Occipital lobe (tissue), 2 donors: ENCODE results near the genes APOC4, NKPD1 and FOXA3.

DNA sequence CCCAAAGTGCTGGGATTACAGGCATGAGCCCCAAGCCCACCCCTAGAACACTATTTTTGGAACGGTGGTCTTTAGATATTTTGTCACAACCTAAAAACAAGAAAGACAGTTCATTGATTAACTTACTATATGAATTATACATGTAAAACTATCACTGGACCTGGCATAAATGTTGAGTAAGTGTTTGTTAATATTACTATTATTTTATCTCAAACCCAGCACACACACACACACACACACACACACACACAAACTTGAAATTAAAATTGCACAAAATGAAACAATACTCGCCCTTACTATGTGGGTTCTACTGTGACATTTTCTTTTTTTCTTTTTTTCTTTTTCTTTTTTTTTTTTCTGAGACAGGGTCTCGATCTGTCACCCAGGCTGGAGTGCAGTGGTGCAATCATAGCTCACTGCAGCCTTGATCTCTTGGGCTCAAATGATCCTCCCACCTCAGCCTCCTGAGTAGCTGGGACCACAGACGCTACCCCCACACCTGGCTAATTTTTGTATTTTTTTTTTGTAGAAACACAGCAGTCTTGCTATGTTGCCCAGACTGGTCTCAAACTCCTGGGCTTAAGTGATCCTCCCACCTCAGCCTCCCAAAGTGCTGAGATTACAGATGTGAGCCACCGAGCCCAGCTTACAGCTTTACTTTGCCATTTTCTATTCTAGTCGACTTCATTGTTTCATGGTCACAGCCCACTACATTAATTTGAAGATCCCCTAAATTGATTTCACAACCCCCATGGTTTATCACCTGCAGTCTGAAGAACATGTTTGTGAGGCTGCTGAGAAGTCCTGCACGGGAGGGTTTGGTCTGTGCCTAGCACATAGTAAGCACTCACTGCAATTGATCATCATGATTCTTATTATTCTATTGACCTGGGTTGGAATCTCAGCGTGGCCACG, 3.6 kb downstream of the BCL3 start:
- RAMPAGE, long total RNA, result no peak

DNA sequence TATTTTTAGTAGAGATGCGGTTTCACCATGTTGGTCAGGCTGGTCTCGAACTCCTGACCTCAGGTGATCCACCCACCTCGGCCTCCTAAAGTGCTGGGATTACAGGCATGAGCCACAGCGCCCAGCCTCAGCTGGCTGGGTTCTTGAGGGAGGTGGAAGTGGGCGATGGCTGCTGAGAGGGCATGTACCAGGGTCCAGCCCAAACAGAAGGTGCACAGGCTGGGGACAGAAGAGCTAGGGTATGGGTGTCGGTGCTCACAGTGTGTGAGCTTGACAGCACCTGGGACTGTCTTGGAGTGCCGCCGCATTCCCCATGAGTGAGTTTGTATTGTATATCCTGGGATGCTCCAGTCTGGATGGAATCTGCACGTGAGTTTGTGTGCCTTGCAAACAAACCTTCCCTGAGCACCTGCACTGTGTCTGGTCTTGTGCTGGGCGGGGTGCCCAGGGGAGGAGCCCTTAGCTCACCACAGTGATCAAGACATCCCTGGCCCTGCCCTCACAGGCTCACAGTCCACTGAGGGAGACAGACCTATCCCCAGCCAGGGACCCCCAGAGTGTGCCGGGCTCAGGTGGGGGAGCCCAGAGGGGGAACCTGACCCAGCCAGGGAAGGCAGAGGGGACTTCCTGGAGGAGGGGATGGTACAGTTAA, 1.9 kb upstream of the BCAM start:
- RAMPAGE, long total RNA, result no peak

- RAMPAGE, long total RNA, result no peak
Measured at GRCh38 chr19:44814441-44815000, 5.6 kb downstream of the BCAM start.

- RAMPAGE, long total RNA, result no peak
Measured at GRCh38 chr19:44819889-44820655, 11.2 kb downstream of the BCAM start.

DNA sequence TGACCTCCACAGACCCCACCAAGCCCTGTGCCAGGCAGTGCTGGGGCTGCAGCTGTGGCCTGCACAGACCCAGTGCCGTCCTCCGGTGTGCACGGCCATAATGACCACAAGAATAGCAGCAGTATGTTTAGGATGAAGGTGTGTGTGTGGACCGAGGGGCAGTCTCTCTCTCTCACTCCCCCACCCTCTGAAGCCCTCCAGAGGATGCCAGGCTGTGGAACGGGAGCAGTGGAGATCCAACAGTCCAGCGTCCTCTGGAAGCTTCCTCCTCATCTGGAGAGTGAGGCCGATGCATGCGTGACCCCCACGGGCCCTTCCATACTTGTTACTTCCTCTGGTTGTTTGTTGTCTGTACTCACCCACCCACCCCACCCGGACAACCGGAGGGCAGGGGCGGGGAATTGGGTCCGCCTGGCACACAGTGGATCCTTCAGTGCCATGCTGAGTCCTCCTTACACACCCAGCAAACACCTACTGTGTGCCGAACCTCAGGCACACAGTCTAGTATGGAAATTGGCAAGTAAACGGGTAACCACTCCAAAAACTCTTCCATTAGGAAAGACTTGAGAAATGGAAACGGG, 11.1 kb upstream of the TOMM40 start:
- RAMPAGE, long total RNA, result no peak

GRCh38 chr19:44942006-44942596, at the start of gene APOC4:
TSS of gene APOC4 (plus strand) at chr19:44942237.
- RAMPAGE, long total RNA, result no peak

DNA sequence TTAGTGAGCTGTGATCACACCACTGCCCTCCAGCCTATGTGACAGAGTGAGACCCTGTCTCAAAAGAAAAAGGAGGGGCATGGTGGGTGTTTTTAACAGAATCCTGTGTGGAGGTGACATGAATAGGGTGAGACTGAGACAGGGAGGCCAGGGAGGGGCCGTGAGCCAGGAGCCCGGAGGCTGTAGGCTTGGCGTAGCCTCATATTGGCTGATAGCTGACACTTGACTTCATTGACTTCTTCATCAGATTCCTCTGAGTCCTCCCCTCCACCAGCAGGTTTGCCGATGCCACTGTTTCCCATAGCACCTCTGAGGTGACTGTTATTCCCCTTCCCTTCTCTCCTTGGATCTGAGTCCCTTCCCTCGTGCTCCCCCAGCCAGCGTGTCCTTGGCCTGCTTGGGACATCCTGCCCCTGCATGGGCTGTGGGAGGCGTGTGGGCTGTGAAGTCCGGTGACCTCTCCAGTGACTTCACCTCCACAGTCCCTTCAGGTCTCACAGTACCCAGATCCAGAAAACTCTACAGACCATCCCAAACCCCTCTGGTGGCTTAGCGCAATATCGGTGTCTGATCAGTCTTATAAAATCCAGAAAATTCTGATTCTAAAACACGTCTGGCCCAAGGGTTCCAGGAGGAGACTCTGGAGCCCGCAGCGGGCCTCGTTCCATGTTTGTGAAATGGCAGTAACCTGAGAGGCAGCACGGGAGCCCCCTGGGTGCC, 8.8 kb downstream of the PPP1R37 start:
- RAMPAGE, long total RNA, result no peak

DNA sequence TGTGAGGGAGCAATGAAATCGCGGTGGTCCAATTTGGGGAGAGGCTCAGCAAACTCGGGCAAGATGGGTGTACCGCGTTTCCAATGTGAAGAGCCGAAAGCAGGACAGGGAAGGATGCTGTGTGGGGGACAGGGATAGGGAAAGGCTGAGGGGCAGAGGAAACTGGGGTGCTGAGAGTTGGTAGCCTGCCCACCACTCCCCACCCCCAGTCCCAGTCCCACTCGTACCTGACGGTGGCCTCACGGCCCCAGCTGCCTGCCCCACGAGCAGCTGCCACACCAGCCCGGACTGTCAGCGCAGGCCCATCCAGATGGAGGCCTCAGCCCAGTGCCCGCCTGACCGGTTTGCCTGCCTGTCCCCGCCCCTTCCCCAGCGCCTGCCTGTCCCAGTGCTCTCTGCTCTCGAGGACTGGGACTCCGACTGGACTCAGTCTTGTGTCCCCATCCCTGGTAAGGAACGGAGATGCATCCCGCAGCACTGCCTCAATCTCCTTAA, at the start of gene NKPD1:
Gene NKPD1, minus strand, starts transcription at position 285 of the 495 bp plus-strand sequence.
- RAMPAGE, long total RNA, result no peak

DNA sequence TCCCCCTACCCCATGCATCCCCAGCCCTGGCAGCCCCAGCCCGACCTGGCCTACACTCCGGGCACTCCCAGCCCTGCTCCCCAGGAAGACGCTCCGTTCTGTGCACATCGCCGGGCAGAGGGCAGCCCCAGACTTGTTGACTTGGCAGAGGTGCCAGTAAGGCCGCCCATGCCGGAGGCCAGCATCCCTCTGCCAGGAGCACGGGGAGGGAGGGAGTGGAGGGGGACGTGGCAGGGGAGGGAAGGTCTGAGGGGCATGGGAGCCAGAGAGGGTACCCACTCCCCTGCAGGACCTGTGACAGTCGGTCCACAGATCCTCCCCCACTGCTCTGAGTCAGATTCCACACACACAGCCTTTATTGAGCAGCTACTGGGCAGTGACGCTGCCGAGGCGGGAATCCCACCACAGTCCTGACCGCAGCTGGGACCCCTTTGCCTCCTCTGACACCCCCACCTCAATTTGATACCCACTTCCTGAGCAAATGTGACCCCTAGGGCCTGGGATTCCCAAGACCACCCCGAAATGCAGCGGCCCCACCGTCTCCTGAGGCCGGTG, 1.9 kb upstream of the NKPD1 start:
- RAMPAGE, long total RNA, result no peak

GRCh38 chr19:45234457-45235013, 10.7 kb downstream of the EXOC3L2 start:
- RAMPAGE, long total RNA, result no peak

DNA sequence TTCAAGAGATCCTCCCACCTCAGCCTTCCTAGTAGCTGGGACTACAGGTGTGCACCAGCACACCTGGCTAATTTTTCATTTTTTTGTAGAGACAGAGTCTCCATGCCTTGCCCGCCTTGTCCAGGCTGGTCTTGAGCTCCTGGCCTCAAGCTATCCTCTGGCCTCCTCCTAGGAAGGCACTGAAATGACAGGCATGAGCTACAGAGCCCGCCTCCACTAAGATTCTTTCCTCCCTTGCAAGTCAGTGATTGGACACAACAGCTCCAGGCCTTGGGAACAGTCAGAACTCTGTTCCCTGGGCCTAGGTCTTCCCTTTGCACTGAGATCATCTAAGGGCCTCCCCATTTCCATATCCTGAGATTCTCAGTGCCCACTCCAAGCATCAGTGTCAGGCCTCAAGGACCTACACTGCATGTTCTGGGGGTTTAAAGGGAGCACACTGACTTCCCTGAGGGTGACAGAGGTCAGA, 17.1 kb upstream of the ERCC1 start:
- RAMPAGE, long total RNA, result no peak

DNA sequence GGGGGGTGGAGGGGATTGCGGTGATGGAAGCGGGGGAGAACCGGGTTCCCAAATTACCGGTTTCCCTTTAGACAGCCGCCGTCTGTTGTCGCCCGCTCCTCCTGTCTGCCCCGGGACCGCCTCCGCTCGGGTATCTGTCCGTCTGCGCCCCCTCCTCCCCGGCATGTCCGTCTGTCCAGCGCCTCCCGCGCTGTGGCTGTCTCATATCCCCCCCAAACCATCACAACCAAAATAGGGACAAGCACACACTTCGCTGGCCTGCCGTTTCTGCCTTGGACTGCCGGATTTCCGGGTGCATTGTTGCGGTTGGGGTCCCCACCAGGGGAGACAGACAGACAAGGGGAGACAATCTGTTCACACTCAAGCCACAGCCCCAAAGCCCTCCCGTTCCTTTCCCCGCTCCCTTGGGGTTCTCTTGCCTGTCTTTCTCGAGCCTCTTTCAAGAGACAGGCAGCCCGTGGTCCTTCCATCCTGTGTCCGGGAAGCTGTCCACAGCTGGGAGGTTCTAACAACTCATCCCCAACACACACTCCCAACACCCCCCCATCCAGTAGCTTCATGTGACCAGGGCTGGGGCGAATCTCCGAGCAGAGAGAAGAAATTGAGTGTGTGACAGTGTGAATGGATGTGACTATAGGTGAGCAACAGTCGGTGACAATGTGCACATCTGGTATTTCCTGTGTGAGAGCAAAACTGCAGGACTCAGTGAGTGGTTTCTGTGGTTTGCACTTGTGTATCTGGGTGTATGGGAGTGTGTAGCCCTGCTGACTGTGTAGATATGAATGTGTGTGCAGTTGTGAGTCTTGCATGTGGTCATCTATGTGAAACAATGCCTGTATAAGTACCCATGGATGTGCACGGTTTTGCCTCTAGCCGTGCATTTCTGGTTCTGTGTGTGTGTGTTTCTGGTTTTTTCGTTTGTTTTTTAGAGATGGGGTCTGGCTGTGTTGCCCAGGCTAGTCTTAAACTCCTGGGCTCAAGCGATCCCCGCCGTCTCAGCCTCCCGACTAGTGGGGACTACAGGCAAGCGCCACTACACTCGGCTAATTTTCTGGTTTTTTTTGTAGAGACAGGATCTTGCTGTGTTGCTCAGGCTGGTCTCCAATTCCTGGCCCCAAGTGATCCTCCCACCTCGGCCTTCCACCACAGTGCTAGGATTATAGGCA, 16.4 kb upstream of the FOSB start:
- RAMPAGE, long total RNA, result no peak

GRCh38 chr19:45475057-45475474, 7.3 kb downstream of the FOSB start:
- RAMPAGE, long total RNA, result no peak

GRCh38 chr19:45645202-45645905, 6.2 kb upstream of the EML2 start:
- RAMPAGE, long total RNA, result no peak

- RAMPAGE, long total RNA, result no peak
Measured at GRCh38 chr19:45687307-45687799, 4.4 kb downstream of the SNRPD2 start.

DNA sequence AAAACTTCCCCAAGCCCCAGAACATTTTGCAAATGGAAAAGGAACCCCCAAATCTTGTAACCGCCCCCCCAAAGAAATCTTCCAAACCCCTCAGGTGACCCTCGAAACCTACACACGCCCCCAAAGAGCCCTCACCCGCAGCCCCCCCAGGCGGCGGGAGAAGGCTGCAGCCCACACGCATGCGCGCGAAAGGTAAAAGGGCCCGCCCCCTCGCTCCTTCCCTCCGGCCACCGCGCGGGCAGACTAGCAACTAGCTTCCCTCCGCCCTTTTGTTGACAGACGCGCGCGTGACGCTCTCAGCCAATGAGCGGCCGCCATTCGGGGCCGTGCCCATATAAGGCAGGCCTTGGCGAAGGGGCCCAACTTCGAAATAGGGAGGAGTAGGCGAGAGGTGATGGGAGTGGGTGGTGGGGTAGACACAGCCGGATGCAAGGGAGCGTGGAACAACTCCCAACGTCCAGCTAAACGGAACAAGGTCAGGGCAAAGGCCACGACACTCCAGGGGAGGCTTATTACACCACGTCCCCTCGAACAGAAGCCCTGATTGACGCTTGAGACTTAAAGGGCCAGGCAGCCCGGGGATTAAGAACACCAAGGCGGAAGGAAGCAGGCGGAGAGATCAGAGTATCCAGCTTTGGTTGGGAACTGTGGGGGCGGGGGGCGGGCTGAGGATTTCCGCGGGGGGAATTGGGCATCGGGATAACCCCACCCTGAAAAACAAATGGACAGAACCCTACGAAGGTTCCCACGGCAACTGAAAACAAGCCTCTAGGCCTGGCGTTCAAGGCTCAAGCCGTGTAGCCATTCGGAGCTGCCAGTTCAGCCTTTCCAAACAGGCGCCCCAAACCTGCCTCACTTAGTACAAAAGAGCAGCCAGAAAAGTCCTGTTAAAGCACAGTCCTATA, 13.3 kb downstream of the FBXO46 start:
- RAMPAGE, long total RNA, result no peak

GRCh38 chr19:45838272-45838888, 23.3 kb upstream of the RSPH6A start:
- RAMPAGE, long total RNA, result no peak

GRCh38 chr19:45863950-45864789, at the start of gene FOXA3:
TSS of gene FOXA3 (plus strand) at chr19:45864326.
- RAMPAGE, long total RNA, result no peak

GRCh38 chr19:45876077-45877226, 9.5 kb downstream of the IRF2BP1 start:
- RAMPAGE, long total RNA, result no peak

DNA sequence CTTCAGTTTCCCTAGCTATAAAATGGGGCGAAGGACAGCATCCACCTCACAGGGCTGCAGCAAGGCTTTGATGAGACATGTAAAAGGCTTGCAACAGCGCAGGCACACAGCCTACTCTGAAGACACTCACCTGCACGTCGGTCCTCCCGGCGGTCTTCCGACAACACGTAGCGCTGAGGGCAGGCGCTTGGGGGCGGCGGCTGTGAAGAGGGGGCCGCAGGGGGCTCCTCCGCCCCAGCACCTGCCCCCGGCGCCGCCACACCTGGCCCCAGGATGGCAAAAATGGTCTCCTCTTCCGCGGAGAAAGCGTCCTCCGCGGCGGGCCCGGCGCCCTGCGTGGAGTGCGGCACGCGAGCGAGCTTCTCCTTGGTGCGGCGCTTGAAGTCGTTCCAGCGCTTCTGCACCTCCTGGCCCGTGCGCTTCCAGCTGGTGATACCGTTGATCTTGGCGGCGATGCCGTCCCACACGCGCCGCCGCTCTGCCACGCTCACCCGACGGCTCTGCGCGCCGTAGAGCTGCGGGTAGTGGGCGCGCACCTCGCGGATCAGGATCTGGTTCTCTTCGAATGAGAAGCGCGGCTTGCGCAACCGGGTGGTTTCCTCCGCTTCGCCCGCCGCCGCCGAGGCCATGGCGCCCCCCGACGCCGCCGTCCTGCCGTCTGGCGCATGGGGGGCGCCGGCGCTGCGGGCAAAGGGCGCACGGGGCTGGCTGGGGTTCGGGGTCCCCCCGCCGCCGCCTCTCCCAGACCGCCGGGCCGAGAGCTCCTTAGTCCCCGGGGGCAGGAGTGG, 1.1 kb downstream of the MYPOP start:
- RAMPAGE, long total RNA, result no peak